GM12891 (cell line): ENCODE results near the gene POU4F1.

GRCh38 chr13:77323716-77324763 is 2.9 kb downstream of the MYCBP2 start:
- RRBS = no CpG with 5 or more reads among the region's 7 CpGs

DNA sequence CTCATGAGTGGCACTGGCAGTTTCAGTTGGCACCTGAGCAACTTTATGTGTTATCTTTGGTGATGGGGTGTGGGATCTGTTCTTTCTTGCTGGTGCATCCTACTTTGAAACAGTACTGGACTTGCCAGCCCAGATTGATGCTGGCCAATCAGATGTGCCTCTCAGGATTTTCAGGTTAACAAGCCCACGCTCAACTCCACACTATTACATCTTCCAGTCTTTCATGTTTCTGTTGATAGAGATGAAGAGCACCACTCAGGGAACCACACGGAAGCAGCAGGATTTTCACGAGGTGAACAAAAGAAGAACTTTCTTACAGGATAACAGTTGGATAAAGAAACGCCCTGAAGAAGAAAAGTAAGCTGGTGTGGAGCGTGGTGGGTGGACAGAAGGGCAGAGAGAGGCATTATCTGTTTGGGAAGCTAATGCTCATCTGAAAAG is 20.9 kb downstream of the SCEL start:
- RRBS = no CpG with 5 or more reads among the region's 5 CpGs

DNA sequence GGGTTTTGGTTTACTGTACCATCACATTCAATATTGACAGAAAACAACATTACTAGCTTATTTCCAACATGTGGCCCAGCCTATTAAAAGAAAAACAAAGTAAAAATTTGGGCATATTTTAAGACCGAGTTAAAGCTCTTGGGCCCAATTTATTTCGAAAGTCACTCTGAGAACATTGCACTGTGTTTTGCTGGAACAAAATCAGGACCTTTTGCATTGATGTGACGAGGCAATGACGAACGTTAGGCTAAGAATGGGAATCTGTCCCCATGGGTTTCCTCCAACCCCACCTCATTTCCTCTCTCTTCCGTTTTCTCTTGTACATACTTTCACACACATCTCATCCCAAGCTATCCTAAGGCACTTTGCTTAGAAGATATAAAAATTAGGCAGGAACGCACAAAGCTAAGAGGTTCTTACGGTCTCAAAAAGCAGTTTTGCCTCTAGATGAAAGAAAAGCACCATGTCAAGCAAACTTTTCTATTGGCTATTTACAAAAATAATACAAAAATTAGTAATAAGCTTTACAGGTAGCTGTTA is 22.1 kb downstream of the EDNRB start:
- RRBS = no CpG with 5 or more reads among the region's 8 CpGs

GRCh38 chr13:77919263-77919957 is 779 bp upstream of the EDNRB start:
- RRBS = 5% methylated on average over 8 of the region's 30 CpGs

GRCh38 chr13:78603402-78603875 is at the start of gene POU4F1:
POU4F1 (minus strand) TSS chr13:78603552.
- RRBS = 2% methylated on average over 17 of the region's 65 CpGs

- RRBS = no CpG with 5 or more reads among the region's 3 CpGs
Observed at GRCh38 chr13:78657619-78657993, 1.3 kb downstream of the OBI1 start.

DNA sequence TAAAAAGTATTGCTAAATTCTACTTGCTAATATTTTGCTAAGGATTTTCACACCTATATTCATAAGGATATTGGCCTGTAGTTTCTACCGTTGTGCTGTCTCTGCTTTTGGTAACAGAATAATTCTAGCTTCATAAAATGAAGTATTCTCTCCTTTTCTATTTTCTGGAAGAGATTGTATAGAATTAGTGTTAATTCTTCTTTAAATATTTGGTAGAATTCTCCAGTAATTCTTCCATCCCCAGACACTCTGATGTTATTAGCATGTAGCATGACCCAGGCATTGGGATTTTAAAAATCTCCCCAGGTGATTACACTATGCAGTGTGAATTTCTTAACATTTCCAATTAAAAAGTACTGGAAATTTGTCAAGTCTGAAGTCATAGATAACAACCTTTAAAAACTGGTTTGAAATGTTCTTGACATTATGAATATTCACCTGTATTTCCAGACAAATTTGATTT is 97.2 kb downstream of the RBM26 start:
- RRBS = no CpG with 5 or more reads among the region's 1 CpG

DNA sequence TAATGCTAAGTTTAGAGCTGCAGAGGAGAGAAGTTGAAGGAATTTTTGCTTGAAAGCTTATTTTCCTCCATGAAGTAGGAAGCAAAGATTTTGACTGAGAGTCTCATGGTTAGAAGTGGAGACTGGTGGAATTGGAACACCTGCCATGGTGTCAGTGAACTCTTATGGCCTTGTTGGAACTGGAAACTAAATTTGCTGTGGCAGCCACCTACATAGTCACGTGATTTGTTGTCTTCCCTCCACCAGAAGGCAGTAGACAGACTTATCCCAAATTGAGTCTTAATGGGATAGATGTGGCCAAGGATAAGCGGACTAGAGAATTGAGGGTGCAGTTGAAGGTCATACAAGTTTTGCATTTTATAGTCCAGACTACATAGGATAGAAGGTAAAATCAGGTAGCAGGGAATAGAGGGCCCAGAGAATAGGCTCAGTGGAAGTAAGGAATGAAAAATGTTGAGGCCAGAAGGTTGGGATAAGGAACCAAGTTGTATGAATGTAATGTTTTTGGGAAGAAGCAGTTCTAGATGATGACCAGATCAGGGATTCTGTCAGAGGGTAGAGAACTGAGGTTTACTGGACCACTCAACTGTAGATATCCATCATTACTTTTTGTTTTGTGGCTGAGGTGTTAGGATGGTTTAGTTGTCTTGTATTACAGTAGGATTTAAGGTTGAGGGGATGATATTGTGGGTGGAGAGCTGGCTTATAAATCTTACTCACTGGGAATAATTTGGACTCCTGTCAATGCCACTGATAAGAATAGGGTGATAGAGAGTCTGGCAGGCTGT is 22.3 kb downstream of the NDFIP2 start:
- RRBS = no CpG with 5 or more reads among the region's 2 CpGs

- RRBS = no CpG with 5 or more reads among the region's 2 CpGs
Observed at GRCh38 chr13:79663937-79664329, 183.0 kb downstream of the NDFIP2 start.

- RRBS = no CpG with 5 or more reads among the region's 15 CpGs
Observed at GRCh38 chr13:80074175-80074859, 266.6 kb downstream of the SPRY2 start.

GRCh38 chr13:80133663-80133997 is 207.3 kb downstream of the SPRY2 start:
- RRBS = no CpG with 5 or more reads among the region's 4 CpGs

- RRBS = no CpG with 5 or more reads among the region's 10 CpGs
Observed at GRCh38 chr13:80276071-80276883, 64.6 kb downstream of the SPRY2 start.

- RRBS = 2% methylated on average over 4 of the region's 50 CpGs
Observed at GRCh38 chr13:80339826-80340501, 962 bp downstream of the SPRY2 start.

DNA sequence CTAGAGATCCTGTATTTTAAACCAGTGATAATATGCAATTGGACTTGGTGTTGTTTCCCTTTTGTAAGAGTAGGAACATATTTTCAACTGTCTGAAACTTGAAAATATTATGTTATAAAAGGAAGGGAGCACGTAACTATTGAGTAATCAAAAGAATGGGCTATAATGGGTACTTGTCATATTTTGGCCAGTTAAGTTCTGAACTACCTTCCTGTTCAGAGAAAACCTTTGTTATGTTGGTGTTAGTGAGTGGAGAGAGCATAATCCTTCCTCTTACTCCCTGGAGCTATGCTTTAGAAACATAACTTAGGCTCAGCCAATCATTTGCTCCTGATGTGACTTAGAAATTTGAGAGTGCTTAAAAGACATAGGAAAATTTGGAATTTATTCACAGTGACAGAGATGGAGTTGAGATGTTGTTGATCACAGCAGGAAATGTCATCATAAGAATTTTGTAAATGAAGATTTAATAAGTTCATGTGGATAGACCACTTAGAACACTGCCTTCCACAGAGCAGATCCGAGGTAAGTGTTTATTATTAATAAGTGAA is 482.6 kb upstream of the SPRY2 start:
- RRBS = no CpG with 5 or more reads among the region's 2 CpGs

GRCh38 chr13:82417697-82418029 is 1464.6 kb downstream of the SLITRK1 start:
- RRBS = no CpG with 5 or more reads among the region's 3 CpGs

GRCh38 chr13:83941491-83942321 is 59.4 kb upstream of the SLITRK1 start:
- RRBS = no CpG with 5 or more reads among the region's 6 CpGs

GRCh38 chr13:84086232-84087026 is 204.2 kb upstream of the SLITRK1 start:
- RRBS = no CpG with 5 or more reads among the region's 55 CpGs

GRCh38 chr13:84902298-84902622 is 897.0 kb downstream of the SLITRK6 start:
- RRBS = no CpG with 5 or more reads among the region's 1 CpG

- RRBS = no CpG with 5 or more reads among the region's 3 CpGs
Observed at GRCh38 chr13:85483472-85483671, 315.8 kb downstream of the SLITRK6 start.

- RRBS = 91% methylated on average over 4 of the region's 52 CpGs
Observed at GRCh38 chr13:86792032-86792608, 879.1 kb upstream of the SLITRK5 start.